Metastatic Breast Carcinoma in the Brain (tissue), 10 donors: Measurements from ENCODE around the gene CPA1.

DNA sequence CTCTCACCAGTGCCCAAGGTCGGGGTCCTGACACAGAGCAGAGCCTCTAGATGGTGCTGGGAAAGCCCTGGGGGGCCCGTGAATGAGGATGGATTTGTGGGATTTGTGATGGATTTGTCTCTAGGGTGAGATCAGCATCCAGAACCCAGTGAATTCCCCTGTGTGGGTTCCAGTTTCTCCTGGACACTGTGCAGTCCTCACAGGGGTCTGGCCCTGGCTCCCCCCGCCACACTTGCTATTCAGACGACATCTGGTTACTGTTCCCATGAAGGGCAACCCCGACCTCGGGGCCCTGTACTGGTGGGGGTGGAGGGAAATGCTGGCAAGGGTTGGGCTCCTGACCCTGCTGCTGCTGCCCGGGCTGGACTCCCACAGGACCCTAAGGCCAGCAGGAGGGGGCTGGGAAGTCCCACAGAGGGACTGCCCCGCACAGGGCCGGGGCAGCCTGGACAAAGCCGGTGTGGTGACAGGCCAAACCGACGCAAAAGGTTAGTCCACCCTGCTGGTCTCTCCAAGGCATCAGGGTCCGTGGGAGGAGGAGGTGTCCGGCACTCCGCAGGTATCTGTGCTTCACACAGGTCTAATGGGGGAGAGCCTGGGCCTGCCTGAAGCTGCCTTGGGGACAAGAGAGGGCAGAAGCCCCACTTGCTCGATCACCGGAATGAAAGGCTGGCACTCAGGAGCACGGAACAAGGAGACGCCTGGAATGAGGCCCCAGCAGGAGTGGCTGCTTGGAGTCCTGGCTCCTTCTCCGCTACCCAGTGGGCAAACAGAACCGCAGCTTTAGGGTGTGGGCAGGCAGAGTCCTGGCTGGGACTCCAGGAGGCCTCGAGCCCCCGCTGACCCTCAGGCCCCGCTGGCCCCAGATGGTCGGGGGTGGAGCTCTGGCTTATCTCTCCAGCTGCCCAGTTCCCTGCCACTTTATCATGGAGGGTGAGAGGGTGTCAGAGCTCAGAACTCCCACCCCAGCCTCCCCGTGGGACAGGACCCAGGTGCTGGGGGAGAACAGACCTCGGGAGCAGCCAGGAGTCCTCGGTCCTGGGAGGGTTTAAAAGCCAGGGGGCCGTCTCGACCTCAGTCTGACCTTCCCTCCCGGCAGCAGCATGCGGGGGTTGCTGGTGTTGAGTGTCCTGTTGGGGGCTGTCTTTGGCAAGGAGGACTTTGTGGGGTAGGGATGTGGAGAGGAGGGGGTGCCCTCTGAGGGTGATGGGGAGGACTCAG lies at the start of gene CPA1:
CPA1 (plus strand) TSS at position 1,077 of the 1,221 bp plus-strand sequence.
- PRO-cap, 10 experiments = peak in 1 of 10 experiments; most common minus-strand start position 663 of the sequence (in 1)

DNA sequence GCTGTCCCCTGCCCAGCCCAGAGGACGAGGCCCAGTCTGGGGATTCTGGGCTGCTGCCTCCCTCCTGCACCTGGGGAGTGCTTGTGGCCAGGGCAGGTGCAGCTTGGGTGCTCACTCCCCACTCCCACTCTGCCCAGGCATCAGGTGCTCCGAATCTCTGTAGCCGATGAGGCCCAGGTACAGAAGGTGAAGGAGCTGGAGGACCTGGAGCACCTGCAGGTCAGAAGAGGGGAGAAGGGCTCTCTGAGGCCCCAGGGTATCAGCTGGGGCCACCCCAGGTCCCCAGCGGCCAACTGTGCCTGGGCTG lies 620 bp downstream of the CPA1 start:
- PRO-cap, 10 experiments = no peak in any of the 10 experiments

DNA sequence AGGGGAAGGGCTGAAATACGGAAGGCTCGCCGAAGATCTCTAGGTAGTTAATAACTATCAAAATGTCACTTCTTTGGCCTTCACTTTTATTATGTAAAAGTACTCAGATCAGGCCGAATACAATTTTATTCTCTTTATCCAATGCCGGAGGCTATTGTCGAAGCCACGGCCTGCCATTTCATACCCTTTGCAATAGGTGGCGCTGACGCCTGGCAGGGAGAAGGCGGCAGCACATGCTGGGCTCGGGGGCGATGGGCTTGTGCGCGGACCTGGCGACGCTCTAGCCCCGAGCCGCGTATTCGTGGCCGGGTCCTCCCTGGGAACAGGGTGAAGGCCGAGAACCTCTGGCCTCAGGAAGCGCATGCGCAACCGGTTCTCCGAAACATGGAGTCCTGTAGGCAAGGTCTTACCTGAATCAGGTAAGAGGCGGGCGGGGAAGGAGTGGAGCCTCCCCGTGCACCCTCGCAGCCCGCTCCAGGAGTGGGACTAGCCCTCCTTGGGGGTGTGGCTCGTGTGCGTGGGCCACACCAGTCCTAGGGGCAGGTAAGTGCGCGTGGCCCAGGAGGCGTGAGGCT lies 5.8 kb upstream of the MEST start:
- PRO-cap, 10 experiments = peak in 5 of 10 experiments; most common plus-strand start position 418 of the sequence (in 2); most common minus-strand start position 194 of the sequence (in 1)

GRCh38 chr7:130520648-130521423 lies 29.0 kb downstream of the MEST start:
- PRO-cap, 10 experiments = no peak in any of the 10 experiments

GRCh38 chr7:130529307-130529860 lies 37.5 kb downstream of the MEST start:
- PRO-cap, 10 experiments = no peak in any of the 10 experiments

DNA sequence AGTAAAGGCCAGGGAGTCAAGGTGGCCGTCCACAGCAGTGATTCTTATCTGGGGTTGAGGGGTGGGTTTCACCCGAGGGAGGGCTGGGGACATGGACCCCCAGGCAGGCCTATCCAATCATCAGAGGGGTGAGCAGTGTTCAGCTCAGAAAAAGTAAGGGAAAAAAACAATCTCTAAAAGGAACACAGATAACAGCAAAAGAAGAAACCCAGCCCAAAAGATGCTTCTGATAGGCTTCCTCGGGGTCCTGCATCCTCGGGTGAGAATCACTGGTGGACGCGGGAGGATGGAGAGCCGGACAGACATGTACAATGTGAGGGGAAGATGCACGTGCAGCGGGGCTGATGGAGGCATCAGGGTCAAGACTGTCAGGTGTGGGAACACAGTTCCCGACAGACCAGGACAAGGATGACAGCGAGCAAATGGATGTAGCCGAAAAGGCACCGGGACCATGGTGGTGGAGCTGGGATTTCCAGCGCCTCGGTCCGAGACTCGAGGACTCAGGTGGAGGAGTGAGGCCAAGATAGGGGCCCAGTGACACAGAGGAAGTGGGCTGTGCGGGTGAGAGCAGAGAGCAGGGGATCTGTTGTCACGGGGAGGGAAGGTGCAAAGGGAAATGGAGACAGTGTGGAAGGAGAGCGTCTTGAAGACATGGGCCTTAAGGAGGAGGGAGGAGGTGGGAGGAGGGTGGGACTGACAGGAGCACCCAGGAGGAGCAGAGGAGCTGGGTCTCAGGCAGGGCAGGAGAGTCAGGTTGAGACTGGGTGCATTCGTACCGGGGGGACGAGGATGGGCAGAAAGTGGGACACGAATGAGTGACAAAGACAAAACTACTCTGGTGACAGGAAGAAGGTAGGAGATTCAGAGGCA lies 44.7 kb downstream of the MEST start:
- PRO-cap, 10 experiments = no peak in any of the 10 experiments

DNA sequence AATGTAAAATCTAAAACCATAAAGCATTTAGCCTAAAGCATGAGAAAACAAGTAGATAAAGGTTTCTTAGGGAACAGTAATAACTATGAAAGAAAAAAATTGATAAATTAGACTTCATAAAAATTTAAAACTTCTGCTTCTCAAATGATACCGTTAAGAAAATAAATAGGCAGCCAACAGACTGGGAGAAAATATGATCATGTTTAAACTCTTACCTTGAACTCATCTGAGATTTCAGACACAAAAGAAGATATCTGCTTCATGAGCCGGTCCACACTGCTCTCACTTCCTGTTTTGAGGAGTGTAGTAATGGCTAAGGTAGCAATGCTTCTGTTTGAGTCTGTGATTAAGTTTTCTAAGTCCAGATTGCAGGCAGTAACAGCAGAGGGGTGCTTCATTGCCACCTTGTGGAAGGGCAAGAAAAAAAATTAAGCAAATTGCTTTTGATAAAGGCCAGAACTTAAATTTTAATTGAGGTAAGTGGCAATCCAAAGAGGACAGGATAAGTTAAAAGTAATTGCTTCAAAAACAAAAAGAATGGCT lies 69.0 kb downstream of the MEST start:
- PRO-cap, 10 experiments = no peak in any of the 10 experiments

DNA sequence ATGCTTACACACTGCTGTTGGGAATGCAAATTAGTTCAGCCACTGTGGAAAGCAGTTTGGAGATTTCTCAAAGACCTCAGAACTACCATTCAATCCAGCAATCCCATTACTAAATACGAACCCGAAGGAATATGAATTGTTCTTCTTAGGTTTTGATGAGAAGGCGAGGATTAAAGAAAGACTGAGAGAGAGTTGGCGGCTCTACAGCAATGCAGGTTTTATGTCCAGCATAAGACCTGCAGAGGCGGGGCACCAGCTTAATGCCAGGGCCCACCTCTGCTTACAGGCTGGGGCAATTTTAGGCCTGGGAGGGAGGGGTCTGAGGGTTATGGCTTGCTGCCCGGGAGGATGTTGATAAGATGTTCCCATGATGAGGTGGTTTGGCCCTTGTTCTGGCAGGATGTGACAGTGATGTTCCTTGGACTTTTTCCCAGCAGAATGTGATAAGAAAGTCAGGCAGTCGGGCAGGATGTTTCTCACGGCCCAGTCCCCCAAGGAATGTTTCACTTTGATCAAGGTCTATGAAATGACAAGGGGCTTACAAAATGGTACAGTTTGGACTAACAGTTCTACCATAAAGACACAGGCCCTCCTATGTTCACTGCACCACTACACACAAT lies 74.6 kb downstream of the MEST start:
- PRO-cap, 10 experiments = no peak in any of the 10 experiments

- PRO-cap, 10 experiments = peak in 2 of 10 experiments; most common plus-strand start chr7:130577146 (in 2)
Observed at GRCh38 chr7:130577024-130577498, 85.2 kb downstream of the MEST start.

DNA sequence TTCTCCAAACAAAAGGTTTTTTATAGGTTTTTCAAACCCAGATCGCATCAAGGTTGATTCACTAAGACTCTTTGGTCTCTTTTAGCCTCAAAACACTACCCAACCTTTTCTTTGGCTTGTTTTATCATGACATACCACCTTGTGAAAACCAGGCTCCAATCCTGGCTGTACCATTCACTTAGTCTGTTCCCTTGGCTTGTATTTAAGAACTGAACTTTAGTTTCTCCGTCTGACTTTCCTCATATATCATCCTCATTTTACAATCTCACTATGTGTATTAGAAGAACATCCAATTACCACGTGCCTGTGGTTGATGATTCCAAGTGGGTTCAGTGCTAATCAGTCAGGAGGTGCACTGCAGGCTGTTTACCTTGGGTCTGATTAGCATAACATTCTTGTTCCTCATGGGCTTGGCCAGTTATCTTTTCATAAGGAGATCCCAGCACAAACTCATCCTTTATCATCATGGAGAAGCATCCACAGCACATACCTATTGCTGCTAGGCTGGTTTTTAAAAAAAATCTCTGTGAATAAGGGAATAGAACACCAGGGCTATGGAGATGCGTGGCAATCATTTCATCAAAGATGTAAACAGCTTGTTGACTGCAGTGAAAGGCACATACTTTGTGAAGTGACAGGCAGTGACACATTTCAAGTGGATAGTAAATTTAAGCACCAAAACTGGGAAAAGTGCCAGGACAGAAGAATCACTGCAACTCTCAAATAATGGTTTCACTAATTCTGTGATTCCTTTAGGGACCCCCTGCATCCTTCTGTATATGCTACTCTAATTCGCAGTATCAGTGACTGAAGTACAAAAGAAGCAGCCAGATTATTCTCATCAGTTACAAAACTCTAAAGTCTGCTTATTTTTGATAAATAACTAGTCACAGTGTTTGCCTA lies 145.0 kb upstream of the KLF14 start:
- PRO-cap, 10 experiments = no peak in any of the 10 experiments

DNA sequence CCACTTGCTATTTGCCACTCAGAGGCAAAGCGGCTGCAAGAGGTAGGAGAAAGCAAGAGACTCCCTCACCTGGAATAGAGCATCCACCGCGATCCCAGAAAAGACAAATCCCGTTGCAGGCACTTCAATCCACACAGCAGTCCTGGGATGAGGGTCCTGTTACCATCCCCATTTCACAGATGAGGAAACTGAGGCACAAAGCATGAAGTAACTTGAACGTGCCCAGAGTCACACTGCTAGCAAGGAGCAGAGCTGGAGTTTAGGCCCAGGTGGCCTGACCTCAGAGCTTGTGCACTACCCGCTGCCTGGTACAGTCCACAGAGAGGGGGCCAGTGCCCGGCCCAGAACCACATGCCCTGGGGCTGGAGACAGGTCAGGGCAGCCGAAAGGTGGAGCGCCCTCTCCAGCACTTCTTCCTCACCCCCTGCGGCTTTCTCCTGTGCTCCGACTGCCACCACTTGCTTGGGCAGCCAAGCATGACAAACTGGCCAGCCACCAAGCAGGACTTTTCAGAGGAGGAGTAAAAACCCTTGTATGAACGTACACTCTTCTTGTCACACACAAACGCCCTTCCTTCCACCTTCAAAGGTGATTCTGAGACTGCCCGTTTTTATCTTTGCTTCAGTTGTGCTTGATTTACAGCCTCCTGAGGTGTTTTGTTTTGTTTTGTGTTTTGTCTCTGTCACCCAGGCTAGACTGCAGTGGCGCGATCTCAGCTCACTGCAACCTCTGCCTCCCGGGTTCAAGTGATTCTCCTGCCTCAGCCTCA lies 164.0 kb upstream of the KLF14 start:
- PRO-cap, 10 experiments = peak in 1 of 10 experiments; most common plus-strand start position 552 of the sequence (in 1); most common minus-strand start position 450 of the sequence (in 1)

DNA sequence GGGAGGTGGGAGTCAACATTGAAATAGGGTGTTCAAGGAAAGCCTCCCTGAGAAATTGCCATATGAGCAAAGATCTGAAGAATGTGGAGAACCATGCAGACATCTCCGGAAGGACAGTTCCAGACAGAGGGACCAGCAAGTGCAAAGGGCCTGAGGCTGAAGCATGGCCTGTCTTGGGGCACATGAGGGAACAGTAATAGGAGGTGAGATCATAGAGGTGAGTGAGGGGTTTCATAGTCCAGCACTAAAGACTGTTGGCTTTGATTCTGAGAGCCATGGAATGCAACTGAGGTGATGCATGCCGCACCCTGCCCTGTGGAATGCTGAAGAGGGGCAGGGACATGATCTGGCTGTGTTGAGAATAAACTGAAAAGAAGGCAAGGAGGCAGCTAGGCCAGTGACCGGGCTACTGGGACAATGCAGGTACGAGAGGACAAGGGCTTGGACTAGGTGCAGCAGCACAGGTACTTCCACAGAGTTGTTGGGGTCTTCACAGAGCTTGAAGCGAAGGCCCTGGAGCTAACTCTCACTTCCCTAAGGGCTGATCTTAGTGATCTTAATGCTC lies 253.1 kb upstream of the KLF14 start:
- PRO-cap, 10 experiments = no peak in any of the 10 experiments

DNA sequence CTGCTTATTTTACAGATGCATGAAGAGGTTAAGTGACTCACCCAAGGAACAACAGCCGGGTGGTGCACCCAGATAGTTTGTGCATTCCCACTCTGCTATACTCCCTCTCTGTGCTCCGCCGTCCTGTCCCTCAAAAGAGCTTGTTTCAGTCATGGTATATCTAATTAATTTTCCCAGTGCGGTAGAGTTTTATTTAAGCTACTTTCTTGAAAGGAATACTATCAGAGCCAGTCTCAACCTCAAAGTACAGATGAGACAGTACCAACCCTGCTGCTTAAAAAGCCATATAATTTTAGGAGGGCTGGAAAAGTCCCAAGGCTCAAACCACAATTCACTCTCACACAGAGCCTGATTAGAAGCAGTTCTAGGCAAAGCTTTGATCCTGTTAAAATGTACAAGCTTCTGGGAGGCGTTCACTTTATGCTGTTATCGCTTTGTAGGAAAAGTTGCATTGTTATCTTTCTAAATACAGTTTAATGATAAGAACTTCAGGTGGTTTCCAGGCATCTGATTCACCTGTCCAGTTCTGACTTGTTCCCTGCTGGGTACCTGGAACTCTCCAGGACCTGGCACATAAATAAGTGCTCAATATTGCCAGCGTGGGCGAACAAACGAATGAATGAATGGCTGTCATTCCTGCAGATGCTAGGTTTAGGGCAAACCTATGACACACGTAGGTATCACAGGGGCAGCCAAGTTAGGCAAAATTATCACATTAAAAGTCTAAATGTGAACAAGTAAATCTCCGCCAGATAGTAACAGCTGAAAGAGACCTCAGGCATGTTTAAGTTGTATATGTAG lies 261.6 kb upstream of the KLF14 start:
- PRO-cap, 10 experiments = no peak in any of the 10 experiments

DNA sequence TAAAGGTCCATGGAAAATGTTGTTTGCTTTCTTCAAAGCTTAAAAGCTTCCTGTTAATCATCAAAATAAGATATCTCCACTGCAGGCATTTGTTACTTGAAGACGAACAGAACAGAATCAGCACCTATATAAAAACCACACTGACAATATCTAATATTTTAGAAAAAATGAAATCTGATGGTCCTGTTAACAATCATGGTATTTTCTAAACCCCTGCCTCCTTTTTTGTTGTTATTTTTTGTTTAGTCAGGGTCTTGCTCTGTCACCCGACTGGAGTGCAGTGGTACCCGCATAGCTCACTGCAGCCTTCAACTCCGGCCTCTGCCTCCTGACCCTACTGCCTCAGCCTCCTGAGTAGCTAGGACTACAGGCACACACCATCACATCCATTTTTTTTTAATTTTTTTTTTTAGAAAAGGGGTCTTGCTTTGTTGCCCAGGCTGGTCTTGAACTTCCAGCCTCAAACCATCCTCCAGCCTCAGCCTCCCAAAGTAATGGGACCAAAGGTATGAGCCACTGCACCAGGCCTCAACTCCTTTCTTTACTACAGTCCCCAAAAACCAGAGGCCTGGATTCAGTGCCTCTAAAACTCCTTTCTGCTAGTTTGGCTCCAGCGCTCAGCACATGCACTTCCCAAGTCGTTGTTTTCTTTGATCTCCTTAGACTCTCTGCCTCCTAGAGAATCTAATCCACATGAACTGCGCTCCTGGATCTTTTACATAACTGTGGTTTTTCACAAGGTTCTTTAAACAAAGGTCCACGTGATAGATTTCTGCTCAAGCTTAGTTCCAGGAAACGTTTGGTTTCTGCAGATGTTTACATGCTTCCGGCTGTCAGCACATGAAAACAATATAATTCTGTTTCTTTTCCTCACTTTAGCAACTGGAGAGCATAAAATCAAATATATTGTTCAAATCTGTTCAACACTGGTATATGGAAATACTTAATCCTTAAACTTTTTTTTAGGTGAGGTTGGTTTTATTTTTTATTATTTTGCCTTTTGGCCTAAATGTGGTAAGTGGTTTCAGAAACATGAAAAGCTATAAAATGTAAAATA lies 270.8 kb upstream of the MKLN1 start:
- PRO-cap, 10 experiments = peak in 3 of 10 experiments; most common plus-strand start position 811 of the sequence (in 2); most common minus-strand start position 652 of the sequence (in 2)

DNA sequence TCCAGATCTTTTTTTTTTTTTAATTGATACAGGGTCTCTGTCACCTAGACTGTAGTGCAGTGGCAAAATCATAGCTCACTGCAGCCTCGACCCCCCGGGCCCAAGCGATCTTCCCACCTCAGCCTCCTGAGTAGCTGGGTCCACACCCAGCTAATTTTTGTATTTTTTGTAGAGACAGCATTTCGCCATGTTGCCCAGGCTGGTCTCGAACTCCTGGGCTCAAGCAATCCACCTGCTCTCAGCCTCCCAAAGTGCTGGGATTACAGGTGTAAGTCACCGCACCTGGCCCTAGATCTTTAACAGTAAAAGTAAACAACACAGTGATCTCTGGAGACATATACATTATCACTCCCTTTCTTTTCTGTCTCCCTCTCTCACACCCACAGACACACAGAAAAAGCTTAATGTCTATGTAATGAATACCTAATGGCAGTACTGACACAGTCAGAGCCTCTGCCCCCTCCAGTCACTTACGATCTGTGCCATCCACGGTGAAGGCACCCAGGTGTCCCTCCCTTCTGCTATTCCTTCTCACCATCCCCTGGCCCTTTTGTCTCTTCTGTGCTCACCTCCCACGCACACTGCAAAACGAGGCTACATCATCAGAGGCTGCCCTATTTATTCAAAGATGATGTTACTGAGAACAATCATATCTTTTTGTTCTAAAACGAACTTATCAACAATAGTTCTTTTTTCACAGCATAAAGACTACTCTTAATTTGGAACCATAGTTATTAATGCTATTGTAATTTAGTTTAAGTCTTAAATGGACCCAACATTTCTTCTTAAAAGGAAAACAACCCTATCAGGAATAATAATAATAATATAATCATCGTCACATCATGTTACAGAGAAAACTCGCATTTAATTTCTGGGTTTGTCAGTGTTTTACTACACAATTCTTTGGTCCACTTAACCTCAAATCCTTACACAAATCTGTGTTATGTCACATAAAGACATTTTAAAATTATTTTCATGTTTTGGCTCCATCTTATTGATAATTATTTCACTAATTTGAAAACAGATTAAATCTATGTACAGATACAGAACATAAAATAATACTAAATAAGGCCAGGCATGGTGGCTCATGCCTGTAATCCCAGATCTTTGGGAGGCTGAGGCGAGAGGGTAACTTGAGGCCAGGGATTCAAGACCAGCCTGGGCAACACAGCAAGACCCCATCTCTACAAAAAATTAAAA lies 246.9 kb upstream of the MKLN1 start:
- PRO-cap, 10 experiments = no peak in any of the 10 experiments

DNA sequence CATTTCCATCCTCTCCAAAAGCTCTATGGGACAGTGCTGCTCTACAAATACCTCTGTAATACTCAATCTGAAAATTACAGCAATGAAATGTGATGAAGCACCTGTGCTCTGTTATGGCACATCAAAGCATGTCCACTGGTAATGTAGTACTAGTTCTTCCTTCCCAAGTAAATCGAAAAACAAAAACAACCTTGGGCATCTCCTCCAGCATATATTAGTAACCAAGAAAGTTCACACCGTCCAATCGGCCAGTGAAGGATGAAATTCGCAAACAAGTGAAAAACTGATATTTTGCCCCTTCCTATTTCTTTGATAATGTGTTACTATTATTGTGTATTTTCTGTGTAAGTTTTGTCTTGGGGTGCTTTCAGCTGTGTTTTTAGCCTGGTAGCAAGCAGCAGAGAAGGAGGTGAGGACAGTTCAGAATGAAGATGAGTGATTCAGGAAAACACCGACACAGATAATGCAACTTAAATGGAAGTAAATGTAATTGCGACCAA lies 224.3 kb upstream of the MKLN1 start:
- PRO-cap, 10 experiments = no peak in any of the 10 experiments

DNA sequence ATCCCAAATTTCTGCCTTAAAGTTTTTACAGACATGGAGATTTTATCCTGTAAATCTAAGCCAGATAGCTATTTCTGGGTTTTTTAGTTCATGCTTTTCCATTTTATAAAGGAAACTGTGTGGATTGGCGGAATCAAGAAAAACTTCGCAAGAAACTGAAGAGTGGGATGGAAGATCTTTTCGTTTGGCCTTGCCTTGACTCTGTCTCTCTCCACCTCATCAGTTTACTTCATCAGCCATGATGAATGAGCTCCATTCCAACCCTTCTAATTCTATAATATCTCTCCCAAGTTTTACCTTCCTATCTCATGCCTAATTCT lies 218.5 kb upstream of the MKLN1 start:
- PRO-cap, 10 experiments = no peak in any of the 10 experiments

DNA sequence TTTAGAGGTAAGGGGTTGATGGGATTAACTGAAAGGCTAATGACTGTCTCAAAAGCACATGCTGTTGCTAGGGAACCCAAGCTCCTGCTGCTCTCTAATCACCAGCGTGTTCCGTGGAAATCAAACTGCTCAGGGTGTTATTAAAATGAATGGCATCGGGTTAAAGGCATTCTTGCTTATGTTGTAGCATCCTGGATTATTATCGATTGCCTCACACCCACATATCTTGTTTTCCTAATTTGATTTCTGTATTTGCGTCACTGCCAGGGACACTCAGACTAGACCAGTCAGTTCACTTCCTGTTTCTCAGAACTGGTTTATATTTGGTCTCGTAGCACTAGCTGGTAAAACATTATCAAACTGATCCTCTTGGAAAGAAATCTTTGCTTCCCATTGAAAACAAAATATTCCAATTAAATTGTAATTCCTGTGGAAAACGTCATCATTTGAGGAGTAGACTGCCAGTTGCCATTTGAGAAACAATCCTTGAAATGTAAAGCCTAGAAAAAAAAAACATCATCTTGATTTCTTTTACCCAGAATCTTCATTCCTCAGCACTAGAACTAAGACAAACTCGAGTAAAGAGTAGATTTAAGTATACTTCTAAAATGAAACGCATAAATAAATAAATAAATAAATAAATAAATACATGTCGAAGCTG lies 216.4 kb upstream of the MKLN1 start:
- PRO-cap, 10 experiments = peak in 4 of 10 experiments; most common plus-strand start position 309 of the sequence (in 4); most common minus-strand start position 208 of the sequence (in 3)

GRCh38 chr7:131190298-131191310 lies 137.1 kb upstream of the MKLN1 start:
- PRO-cap, 10 experiments = no peak in any of the 10 experiments

DNA sequence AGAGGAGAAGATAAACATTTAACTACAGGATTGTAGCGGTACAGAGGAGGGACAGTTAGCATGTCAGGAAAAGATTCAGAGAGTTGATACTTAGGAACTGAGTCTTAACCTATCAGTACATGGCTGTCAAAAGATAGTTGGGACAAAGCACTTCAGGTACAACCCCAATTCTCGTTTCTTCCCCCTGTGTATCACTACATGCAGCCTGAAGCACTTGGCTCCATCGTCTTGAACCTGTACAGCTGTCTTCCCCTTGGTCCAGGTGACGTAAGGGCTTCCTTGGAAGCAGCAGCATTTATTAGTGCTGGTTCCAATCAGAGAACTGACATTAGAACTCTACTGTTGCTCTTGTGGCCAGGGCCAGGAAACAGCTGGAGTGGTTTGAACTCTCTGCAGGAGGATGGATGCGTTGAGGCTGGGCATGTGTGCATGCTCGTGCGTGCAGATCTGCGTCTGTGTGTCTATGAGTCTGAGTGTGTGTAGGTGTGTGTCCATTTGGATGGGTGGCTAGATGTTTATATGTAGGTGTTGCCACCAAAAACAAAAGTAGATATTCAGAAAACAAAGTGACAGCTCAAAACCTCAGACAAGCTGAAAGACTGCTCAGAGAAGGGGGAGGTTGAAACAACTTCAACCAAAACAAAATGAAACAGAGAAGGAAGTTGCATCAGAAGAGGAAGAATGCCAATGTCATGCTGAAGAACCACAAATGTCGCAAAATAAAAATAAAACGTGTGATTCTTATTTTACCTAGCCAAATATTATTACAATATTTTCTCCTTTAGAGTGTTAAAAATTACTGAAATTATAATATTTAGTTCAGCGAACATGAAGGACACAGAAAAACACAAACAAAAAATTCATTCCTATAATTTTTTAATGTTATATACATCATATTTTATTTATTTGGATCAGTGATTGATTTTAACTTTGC lies 96.2 kb upstream of the MKLN1 start:
- PRO-cap, 10 experiments = no peak in any of the 10 experiments